Measurements from ENCODE around the genes MPV17L and NOMO3.

DNA sequence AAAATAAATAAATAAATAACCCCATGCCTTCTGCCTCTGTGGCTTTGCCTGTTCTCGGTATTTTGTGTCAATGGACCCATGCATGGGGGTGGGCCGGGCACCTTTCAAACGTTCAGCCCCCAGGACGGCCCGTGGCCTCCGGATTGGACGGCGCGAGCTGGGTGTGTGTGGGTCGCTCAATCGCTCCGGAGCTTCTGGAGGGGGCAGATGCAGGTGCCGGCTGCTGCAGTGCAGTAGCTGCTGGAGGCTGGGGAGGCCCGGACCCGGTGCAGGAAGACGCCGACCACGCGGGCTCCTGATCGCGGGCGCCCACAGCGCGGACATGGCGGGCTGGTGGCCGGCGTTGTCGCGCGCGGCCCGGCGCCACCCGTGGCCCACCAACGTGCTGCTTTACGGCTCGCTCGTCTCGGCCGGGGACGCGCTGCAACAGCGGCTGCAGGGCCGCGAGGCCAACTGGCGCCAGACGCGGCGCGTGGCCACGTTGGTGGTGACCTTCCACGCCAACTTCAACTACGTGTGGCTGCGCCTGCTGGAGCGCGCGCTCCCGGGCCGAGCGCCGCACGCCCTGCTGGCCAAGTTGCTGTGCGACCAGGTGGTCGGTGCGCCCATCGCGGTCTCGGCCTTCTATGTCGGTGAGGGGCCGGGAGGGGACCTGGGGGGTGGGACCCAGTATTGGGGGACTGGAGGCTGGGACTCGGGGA, at the start of gene MPV17L:
MPV17L (plus strand) TSS at position 179 of the 701 bp plus-strand sequence.
- PRO-cap, result no peak

- PRO-cap, result no peak
These were observed 64.5 kb downstream of the BMERB1 start for GRCh38 chr16:15498851-15499238.

DNA sequence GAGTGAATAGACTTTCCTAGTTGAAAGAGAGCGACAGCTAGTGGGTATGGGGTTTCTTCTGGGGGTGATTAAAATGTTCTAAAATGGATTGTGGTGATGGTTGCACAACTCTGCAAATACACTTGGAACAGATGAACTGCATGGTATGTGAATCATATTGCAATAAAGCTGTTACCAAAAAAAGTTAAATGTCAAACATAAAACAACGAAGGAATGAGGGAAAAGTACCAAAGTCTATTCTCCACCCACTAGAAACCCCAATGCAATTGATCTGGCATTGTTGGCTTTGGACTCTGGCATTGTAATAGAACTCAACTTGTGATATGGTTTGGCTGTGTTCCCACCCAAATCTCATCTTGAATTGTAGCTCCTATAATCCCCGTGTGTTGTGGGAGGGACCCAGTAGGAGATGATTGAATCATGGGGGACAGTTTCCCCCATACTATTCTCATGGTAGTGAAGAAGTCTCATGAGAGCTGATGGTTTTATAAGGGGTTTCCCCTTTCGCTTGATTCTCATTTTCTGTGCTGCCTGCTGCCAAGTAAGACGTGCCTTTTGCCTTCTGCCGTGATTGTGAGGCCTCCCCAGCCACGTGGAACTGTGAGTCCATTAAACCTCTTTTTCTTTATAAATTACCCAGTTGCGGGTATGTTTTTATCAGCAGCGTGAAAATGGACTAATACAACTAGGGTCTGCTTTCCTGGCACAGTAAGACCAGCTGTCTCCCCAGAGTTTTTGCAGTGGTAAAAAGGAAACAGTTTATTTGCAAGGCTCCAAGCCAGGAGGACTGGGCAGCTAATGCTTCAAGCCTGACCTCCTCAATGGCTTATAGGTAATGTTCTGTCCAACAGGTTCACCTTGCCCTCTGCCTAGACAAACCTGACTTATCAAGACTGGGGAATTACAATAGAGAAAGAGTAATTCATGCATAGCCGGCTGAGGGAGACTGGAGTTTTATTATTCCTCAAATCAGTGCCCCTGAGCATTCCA, 70.2 kb downstream of the MARF1 start:
- PRO-cap, result no peak

DNA sequence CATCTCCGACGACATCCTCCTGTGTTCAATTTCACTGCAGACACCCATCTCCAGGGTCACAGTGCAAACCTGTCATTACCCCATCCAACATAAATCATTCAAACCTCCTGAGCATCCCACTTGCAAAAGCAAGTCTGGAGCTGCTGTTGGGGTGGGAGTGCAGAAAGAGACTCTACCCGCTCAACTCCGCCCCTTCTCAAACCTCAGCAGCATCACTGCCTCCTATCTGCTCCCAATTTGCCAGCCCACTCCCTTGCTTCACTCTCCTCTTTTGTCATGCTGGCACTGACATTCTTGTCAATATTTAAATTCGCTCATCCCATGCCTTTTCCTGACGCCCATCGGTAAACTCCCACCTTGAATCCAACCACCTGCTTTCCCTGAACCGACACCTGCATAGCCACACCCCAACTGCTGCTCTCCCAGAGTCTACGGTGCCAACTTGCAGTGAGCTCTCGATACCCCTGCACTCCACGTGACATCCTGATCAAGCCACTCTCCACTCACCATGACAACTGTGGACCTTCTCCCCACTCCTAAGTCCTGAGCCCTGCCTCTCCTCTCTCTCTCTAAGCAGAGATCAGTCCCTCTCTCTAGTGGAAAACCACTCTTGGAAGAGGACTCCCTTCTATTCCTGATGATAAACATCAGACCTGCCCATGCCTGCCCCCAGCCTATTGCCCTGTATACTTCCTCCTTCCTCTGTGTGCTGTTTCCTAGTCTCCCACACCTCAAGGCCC, 36.8 kb downstream of the MARF1 start:
- PRO-cap, result no peak

DNA sequence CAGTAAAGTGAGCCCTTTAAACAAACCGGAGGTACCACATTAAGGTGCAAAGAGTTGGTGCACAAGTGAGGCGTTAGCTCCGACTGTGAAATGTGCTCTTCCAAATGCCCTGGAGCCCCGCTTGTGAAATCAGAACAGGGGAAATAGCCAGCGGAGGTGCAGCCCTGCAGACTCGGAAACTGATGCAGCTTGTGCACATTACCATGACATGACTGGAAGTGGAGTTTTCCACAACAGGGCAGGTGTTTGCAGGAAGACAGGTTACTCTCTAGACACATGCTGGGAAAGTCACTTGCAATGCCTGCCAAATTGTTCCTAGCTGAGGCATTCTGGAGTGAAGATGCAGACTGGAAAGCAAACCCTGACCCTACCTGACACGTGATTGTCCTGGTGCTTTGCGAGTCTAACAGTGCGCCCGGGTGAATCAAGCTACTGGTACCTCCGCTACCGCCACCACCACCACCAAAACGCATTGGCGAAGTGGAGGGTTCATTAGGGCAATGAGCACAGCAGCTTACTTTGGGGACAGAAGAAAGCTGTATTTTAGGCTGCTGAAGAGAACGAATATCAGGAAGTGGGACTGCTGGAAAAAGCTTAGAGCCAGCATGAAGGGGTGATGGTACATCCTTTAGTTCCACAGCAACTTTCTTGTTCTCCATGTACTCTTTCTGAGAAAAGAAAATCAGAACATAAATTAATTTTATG, 7.1 kb downstream of the MARF1 start:
- PRO-cap, result no peak

GRCh38 chr16:15672274-15672593, 22.2 kb downstream of the NDE1 start:
- PRO-cap, result no peak

GRCh38 chr16:15687112-15687614, 37.1 kb downstream of the NDE1 start:
- PRO-cap, result no peak

DNA sequence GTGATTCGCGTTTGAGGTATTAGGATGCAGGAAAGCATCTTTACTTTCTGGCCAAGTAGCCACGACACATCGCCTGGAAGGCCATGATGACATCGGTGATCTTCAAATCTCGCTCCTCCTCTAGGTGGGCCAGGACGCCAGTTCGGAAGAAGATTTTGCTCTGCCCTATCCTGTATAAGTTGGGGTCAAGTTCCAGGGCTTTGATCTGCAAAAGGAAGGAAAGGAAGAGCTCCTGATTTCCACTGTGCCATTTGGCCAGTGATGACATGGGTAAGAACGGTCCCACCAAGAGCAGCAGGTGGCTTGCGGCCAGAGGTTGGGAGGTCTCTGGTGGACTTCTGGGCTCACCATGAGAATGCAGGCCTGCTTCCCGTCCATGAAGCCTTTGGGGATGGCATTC, 97.5 kb downstream of the NDE1 start:
- PRO-cap, result no peak

DNA sequence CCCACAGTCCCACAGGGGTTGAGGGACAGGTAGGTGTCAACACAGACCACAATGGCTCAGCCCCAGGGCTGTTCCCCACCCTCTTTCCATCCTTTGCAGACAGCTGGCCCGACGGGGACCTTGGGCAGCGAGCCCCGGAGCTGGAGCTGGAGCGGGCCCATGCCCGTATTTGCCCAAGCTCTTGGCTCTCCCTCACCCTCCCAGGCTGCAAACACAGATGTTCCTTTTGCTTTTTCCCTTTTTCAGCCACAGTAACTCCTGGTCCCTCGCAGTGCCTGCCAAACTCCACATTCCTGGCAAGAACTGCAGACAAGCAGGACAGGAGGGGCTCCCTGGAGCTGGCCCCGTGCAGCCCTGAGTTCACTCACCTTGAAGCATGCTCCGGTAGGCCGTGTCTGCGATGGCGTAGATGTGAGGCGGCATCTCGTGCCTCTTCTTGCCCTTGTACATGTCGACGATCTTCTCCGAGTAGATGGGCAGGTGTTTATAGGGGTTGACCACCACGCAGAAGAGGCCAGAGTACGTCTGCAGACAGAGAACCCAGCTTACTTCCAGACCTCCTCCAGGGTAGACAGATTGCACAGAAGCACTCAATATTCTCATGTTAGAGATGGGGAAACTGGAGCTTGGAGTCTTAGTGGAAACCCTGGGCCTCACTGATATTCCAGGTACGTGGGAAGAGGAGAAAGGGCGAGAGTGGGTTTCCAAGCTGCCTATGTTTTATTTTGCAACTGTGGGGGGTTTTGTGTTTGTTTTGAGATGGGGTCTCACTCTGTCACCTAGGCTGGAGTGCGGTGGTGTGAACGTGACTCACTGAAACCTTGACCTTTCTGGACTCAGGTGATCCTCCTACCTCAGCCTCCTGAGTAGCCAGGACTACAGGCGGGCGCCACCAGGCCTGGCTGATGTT, 33.7 kb downstream of the MYH11 start:
- PRO-cap, result bidirectional peak, plus-strand start at position 288 of the sequence, minus-strand start at position 282 of the sequence; unidirectional peak, minus-strand start at position 680 of the sequence

DNA sequence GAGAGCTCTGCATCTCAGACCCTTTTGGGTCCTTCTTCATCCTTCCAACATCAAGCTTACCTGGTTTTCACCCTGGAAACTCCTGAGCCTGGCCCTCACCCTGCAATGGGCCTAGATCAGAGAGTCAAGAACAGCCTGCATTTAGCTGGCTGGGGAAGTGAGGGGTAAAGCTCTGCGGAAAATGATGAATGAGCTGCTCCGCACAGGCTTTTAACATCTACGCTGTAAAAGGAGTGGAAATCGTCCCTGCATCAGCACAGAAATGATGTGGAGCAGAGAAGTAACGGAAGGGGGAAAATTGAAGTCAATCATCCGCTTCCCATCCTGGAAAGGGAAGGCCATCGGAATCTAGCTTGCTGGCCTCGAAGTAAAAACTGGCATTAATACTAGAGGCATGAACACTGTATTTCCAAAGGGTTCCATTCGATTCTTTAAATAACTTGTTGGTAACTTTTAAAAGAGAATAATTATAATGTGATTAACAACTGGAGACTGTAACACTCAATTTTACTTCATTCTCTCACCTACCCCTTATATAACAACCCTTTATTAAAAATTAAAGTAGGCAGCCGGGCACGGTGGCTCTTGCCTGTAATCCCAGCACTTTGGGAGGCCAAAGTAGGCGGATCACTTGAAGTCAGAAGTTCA, 2.6 kb upstream of the MYH11 start:
- PRO-cap, result no peak

GRCh38 chr16:16049129-16049652, 99.8 kb downstream of the ABCC1 start:
- PRO-cap, result no peak

- PRO-cap, result no peak
These were observed 122.6 kb downstream of the ABCC6 start for GRCh38 chr16:16100719-16101125.

- PRO-cap, result no peak
These were observed 80.9 kb downstream of the ABCC6 start for GRCh38 chr16:16142131-16142988.

GRCh38 chr16:16232302-16232797, at the start of gene NOMO3:
NOMO3 (plus strand) TSS chr16:16232528.
- PRO-cap, result unidirectional peak, plus-strand start at chr16:16232530

- PRO-cap, result no peak
These were observed 486.5 kb downstream of the NPIPA7 start for GRCh38 chr16:16865468-16865788.

- PRO-cap, result no peak
These were observed 245.7 kb downstream of the XYLT1 start for GRCh38 chr16:17224721-17225779.

DNA sequence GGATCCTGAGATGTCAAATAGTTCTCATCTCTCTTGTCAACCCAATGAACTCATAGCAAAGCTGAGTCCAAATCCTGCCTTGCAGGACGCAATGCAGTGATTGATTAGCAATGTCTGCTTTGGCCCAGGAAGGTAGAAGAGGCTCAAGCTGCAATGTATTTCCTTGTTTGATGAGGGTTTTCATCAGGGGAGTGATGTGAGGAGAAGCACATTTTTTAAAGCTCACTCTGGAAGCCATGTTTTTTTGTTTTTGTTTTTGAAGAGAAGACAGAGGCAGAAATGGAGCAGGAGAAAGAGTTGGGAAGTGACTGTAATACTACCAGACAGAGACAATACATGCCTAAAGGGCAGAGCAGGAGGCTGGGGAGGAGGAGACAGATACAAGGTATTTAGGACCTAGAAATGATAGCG, 243.3 kb downstream of the XYLT1 start:
- PRO-cap, result no peak

- PRO-cap, result no peak
These were observed 166.5 kb downstream of the XYLT1 start for GRCh38 chr16:17304132-17304832.

DNA sequence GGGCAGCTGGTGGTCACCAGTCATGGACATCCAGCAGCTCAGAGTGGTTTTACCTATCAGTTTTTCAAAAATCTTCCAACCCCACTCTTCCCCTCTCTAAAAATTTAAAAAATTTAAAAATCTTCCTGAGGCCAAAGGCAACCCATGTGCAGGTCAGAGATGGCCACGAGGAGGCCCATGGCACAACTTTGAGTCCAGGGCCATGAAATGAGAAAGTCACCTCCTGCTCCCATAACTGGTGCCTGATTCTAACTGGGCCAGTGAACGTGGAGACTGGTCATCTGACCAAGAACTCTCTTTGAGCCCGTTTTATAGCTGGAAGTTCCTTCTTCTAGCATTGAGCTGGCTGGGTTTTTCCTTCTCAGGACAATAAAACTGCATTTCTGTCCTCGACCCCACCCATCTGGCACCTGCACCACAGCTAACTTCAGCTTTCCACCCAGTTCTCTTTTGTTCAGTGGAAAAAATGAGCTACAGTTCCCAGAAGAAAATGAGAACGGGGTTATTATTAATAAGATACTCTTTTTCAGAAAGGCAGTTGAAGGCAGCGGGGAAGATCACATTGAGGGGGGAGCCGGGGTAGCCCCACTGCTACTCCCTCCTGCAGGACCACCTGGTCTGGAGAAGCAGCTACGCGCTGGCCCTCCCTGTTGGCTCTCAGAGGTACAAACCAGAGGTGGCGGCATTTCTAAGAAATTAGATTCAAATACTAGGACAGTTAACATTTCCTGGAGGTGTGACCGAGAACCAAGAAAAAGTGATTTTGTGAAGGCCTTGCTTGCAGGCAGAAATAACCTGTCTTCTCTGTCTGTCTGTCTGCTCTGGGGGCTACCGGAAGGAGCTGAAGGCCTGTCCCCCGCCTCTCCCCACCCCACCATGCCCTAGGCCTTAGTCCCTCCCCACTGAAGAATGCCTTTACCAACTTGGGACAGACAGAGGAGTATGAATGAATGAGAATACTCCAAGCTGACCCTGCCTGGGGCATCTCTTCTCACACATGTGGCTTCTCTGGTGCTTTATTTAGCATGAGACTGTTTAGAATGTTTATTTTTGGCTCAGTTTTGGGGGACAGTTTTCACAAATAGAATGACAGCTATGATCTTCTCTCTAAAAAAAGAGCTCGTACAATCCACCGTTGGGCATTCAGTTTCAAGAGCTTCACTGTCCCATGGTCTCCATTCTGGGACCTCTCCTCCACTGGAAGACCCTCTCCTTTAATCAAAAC, 123.9 kb downstream of the XYLT1 start:
- PRO-cap, result no peak

DNA sequence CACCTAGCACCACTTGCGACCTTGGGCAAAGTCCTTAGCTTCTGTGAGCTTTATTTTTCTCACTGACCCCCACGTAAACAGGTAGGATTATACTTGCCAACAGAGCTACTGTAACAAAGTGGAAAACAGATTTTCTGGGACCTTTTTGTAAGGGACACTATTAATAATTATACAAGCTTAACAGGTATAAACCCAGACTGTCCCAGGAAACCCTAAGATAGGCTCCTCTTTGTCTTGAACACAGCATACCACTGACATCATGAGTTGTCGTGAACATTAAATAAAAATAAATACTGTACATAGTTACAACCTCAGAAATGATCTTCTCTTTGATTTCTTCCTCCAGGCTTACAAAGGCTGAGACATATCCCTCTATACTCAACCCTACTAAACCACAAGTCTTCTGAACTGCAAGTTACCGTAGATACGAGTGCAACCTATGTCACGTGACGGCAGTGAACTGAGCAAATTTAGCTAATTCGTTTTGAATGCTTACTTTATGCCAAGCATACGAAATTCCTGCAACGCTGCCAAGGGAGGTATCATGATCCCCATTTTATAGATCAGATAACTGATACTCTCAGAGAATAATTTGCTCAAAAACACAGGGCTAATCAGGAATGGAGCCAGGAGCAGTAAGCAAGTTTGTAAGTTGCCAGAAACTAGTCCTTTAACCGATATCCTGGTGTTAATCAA, 106.5 kb downstream of the XYLT1 start:
- PRO-cap, result no peak

All from tibial artery (tissue), 1 donor.